Iris pigment epithelial cell (primary cell): ENCODE data around the gene MASP1.

- RRBS, result no CpG with 5 or more reads among the region's 14 CpGs
Measured at GRCh38 chr3:186966252-186967122, 36.2 kb downstream of the ST6GAL1 start.

- RRBS, result no CpG with 5 or more reads among the region's 9 CpGs
Measured at GRCh38 chr3:186985746-186986454, 55.6 kb downstream of the ST6GAL1 start.

DNA sequence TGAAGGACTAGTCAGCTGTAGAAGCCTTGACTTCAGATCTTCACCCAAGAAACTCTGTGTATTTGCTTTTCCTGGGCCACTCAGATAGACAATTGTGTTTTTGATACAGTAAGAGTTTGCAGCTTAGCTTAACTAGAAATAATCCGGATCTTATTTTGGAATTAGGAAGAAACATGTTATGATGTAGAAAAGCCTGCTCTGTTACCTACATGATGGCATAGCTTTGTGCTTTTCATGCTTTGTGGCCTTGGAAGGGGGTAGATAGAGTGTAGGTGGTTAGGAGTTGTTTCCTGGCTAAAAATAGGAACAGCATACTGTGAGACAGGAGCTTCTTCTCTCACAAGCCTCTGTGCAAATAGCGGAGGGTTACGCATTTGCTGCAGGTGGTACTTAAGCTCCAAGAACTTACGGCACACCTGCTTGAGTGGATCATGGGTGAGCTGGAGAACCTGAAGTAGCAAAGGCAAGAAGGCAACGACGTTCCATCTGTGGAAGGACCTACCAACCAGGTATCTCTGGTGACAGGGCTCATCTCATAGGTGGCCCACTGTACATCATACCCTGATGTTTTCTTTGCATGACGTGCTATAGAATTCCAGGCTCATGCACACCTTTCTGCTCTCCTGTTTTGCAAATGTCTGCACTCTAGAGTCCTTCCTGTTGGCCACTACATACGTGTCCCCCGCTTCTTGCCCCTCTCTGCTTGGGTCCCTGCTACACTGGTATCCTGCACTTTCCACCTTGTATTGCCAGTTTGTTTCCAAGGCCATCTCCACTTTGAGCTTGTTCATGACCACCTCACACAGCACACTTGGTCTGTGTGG is 66.1 kb downstream of the ST6GAL1 start:
- RRBS, result no CpG with 5 or more reads among the region's 9 CpGs

DNA sequence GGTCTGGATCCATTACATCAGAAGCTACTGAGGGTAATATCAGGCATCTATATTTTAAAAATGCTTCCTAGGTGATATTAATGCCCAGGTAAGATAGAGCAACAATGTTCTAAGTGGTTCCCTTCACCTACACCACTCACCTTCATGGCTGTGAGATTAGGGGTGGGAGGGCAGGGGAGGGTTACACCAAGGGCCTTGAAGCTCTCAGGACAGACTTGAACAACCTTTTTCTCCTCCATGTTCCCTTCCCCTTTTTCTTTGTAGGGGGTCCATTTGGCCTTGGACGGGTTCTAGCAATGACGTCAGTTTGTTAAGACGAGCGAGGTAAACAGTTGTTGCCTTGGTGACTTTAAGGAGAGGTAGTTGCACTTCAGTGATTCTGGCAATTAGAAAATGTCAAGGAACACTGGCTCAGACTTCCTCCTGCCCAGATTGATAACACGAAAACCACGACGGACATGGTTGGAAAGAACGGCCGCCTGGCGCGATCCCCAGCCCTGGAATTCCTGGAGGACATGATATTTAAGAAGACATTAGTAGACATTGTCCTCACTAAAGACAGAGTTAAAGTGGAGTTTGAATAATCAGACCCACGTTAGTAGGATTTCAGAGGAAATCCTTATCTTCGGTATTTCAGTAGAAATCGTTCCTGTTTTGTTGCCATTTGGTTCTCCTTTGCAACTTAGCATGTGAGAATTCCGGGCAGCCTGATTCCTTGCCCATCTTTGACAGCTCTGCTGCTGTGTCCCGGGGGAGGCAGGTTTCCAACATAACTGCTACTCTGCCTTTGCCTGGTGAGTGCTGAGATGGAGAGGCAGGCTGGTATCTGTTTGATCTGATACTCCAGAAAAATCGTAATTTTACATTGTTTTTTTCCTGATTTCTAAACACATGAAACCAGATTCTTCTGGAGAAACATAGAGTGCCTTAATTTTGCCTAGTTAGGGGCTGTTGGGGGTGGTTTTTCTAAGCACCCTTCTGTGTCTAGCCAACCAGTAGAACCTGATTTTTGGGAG is 87.3 kb downstream of the ST6GAL1 start:
- RRBS, result 80% methylated on average over 1 of the region's 17 CpGs

DNA sequence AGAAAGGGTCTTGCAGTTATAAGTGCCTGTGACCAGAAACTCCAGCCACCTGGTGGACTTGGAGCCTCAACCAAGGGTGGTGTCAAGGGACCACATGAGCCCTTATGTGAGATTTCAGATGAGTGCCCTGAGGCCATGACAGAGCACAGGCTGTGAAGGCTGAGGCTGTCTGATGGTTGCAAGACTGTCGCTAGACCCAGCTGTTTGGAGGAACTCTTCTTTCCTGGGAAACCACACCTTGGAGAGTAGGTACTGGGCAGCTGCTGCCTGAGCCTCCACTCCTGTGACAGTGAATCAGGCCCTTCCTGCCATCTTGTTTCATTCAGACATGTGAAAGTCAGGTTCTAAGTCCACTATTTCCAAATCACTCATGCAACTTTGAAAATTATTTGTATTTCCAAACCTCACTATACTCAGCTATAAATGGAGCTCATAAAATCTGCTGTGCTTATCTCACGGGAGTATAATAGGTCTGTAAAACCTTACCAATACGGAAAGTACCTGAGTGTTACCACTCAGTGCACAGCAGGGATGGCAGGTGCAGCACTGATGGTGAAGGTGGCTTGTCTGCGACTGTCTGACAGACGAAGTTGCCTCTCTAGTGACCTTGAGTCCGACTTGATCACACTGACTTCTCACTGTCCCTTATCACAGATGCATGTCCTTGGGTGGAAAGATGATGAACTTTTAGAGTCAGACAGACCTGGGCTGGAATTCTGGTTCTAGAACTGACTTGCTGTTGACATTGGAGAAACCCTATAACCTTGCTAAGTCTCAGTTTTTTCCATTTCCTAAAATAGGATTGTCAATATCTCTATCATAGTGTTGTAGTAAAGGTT is 99.3 kb downstream of the RPL39L start:
- RRBS, result no CpG with 5 or more reads among the region's 6 CpGs

GRCh38 chr3:187183236-187183725 is 14.0 kb upstream of the RTP1 start:
- RRBS, result no CpG with 5 or more reads among the region's 6 CpGs

GRCh38 chr3:187289851-187290452 is 1.6 kb downstream of the MASP1 start:
- RRBS, result no CpG with 5 or more reads among the region's 1 CpG

DNA sequence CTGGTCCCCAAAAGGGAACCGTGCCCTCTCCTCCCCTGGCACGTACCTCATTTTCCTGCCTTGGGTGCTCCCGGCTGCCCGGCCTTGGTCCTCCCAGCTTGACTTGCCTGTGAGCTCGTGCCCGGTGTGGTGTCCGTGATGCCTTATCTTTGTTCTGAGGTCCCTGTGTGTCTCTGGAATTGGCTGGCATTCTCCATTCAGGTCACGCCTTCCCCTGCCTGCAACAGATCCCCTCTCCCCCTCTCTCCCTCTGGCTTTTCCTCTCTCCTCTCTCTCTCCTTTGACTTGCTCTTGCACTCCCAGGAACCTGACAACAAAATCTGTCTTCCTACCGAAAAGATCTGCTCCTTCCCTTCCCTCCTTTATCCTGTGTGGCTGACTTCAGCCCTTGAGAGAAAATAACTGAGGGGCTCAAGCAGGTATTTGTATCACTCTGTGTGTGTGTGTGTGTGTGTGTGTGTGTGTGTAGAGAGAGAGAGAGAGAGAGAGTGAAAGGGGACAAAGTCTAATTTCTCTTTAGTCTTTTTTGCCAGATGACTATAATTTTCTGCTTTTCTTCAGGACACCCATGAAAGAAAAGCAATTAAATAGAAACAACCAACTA is at the start of gene MASP1:
Gene MASP1 (minus strand): TSS at position 156 of the 604 bp plus-strand sequence.
- RRBS, result 10% methylated on average over 2 of the region's 9 CpGs

DNA sequence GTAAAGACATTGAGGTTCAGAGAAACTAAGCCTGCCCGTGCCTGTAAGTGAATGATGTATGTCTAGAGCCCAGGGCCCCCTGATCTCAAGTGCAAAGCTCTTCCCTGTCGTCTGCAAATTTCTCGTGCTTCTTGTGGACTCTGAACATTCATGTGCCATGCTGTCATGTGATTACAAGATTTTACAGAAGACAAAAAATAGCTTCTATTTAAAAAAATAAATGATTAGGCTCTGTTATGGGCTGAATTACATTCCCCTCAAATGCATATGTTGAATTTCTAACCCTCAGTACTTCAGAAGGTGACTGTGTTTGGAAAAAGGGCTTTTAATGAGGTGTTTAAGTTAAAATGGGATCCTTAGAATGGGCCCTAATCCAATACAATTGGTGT is 3.8 kb upstream of the MASP1 start:
- RRBS, result no CpG with 5 or more reads among the region's 3 CpGs

DNA sequence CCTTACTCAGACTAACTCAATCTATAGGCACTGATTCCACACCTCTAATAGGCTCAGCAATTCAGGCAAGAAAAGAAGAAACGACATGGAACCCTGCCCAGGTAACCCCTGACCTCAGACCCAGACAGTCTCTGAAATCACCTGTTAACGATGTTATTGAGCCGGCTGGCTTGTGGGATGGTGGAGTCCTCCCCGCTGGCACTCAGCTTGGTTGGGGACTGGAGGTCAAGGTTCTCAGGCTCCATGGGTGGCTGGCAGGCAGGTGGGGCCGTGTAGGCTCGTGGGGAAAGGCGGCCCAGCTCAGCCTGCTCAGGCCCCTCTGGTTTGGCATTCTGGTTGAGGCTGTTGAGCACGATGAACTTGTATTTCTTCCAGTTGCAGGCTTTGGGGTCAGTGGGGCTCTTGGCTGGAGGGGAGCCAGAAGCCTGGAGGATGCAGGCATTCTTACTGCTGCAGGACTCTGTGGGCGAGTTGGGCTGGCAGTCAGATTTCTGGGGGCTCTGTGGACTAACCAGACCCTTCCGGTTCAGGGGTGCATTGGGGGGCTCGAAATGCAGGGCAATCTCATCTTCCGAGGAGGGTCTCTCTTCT is 16.3 kb downstream of the BCL6 start:
- RRBS, result no CpG with 5 or more reads among the region's 12 CpGs

GRCh38 chr3:187733187-187733827 is 12.0 kb downstream of the BCL6 start:
- RRBS, result 95% methylated on average over 4 of the region's 12 CpGs

DNA sequence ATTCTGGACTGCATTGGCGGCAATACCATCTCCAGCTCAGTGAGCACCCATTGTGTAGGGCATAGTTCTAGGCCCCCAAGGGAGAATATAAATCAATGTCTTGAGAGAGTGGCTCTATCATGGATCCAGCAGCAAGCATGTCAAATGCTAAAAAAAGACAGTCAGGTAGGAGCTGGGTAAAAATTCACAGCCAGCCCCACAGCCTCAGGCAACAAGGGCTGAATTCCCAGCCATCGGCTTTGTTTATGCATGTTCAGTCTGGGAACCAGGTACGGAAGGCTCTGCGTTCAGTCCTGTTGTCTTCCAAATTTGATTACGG is 18.9 kb upstream of the BCL6 start:
- RRBS, result no CpG with 5 or more reads among the region's 5 CpGs

DNA sequence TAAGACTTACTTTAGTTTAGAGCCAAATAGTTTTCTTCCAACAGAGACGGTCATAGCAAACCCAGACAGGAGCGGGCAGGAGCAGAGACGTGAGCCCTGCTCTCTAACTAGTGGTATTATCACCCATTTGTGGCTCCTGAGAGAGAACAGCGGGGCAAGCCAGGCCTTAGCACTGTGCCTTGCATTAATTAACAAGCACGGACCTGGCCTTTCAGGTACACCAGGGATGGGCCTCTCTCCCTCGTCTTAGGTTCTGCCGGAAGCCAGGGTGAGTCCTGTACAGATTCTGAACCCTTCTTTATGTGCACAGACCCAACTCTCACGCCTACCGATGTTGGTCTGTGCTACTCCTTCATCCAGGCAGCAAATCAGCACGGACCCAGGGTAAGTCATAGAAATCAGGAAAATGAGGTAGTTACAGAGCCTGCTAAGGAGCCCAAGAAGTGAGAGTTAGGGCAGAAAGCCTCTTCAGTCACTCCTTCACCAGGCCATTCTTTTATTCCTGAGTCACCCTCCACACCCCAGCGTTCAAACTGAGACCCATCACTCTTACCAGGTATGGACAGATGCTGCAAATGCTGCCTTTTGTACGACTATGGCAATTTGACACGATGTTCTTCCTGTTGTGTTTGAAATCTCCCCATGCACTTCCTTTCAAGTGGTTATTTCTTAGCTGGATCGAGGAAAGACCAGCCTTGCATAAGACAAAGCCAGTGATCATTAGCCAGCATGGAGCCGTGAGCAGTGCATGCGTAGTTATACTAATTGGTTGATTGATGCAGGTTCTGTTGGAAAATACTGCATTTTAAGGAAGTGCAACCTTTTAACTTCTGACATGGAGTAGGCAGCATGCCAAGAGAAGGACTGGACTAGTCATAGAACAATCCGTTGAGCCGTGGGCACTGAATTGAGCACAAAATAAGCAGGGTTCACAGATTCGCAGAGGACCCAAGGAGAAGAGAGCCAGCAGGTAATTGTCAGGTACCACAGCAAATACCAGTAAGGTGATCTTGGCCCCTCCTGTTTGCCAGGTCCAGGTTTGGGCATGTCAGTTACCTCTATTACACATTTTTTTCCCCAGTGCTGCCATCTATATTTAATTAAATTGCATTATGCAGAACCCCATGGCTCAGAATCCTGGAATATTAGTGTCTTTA is 28.7 kb upstream of the BCL6 start:
- RRBS, result no CpG with 5 or more reads among the region's 19 CpGs

GRCh38 chr3:188158781-188159365 is 4.9 kb downstream of the LPP start:
- RRBS, result no CpG with 5 or more reads among the region's 9 CpGs

- RRBS, result no CpG with 5 or more reads among the region's 9 CpGs
Measured at GRCh38 chr3:188185521-188186270, 31.7 kb downstream of the LPP start.

GRCh38 chr3:188203772-188204845 is 50.2 kb downstream of the LPP start:
- RRBS, result no CpG with 5 or more reads among the region's 7 CpGs

- RRBS, result no CpG with 5 or more reads among the region's 6 CpGs
Measured at GRCh38 chr3:188207667-188208459, 53.9 kb downstream of the LPP start.

DNA sequence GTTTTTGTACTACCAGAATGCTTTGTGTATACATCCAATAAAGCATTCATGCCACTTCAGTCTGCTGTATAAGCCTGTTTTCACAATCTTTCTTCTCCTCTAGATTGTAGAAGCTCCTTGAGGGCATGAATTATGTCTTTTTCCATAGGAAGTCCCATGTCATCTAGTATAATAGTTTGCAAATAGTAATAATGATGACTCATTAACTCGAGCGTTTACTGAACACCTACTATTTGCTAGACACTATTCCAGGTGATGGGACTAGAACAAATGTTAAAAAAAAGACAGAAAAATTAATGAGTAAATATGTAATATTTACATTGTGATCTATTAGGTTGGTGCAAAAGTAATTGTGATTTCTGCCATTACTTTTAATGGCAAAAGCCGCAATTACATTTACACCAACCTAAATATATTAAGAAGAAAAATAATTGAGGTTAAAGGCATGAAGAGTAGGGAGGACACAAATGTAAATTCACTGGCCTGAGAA is 81.9 kb downstream of the LPP start:
- RRBS, result no CpG with 5 or more reads among the region's 3 CpGs

GRCh38 chr3:188240949-188241570 is 87.1 kb downstream of the LPP start:
- RRBS, result no CpG with 5 or more reads among the region's 8 CpGs